Left ventricle myocardium (tissue), 1 donor: Measurements from ENCODE around the genes NSUN5 and VPS37D.

- PRO-cap, result no peak
These were observed 447.6 kb downstream of the GALNT17 start for GRCh38 chr7:71579228-71580241.

GRCh38 chr7:72337515-72338114 lies 74.5 kb downstream of the CALN1 start:
- PRO-cap, result no peak

- PRO-cap, result no peak
These were observed 198.9 kb upstream of the CALN1 start for GRCh38 chr7:72610979-72611443.

GRCh38 chr7:72830059-72830373 lies 2.0 kb upstream of the TYW1B start:
- PRO-cap, result bidirectional peak, plus-strand start at chr7:72830268, minus-strand start at chr7:72830110

DNA sequence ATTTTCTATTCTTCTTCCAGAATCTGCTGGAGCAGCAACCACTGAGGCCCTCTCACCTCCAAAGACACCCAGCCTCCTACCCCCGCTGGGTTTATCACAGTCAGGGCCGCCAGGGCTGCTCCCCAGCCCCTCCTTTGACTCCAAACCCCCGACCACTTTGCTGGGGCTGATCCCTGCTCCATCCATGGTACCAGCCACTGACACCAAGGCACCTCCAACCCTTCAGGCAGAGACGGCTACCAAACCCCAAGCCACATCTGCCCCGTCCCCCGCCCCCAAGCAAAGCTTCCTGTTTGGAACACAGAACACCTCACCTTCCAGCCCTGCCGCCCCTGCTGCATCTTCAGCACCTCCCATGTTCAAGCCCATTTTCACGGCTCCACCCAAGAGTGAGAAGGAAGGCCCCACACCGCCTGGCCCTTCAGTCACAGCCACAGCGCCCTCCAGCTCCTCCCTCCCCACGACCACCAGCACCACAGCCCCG lies 17.0 kb downstream of the POM121 start:
- PRO-cap, result no peak

- PRO-cap, result bidirectional peak, plus-strand start at chr7:73308897, minus-strand start at chr7:73308806
These were observed at the start of gene NSUN5 for GRCh38 chr7:73308725-73309212. Gene NSUN5, minus strand, starts transcription at chr7:73308826.

DNA sequence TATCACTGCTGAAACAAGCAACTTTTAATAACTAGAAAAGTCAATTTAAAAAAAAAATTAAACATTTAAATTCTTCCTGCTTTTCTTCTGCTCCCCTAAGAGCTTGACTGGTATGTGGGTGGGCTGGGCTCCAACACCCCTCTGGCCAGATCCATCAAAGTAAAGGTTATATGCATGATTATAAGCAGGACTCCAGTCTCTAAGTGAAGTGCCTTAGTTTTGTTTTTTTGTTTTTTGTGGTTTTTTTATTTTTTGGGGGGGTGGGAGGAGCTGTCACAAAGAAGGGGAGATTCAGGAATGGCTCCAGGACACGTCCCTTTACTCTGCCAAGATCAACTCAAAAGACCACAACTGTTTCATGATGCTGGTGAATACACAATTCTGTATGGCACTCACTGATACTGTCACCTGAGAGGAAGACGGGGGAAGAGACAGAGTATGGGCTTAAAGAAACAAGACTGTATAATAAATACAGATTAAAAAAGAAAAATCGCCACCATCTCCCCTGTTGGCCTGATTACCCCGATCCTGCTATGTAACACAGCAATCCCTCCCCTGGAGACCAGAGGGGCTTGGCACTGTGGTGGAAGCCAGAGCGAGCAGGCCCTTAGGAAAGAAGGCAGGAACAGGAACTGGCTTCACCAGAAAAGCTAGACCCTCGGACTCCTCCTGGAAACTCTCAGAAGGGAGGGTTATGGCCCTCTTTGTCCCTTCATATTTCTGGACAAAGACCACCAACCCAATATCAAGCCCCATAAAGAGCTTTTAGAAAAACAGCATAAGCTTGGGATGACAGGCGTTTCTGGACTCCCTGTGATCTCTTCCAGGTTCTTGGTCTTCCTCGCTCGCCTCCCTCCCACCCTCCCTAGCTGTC lies 7.9 kb downstream of the FZD9 start:
- PRO-cap, result no peak

DNA sequence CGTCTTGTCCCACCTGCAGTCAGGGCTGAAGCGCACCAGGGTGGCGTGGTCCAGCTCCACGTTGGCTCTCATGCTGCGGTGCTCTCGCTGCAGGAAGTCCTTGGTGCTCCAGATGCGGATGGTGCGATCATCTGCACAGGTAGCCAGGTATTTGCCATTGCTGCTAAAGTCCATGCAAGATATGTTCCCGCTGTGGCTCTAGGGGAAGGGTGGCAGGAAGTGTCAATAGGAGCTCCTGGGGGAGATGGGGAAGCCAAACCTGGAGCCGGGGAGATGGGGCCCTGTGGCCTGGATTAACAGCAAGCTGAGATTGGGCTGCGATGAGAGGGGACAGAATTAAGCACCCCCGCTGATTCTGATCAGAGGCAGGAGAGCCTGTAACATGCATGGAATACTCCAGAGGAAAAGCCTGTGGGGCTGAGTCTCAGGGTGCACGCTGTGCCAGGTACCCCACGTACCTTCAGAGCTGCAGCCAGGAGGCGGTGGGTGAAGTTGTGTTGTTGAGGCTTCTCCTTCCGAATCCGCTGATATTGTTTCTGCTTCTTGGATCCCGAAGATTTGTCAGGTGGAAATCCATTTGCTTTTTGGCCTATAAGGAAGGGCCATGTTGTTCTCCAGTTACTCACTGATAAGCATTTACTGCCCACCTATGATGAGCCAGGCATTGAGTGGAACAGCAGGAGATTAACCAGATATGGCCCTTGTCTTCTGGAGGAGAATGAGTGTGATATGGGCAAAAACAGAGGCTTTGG lies 4.3 kb downstream of the TBL2 start:
- PRO-cap, result no peak

DNA sequence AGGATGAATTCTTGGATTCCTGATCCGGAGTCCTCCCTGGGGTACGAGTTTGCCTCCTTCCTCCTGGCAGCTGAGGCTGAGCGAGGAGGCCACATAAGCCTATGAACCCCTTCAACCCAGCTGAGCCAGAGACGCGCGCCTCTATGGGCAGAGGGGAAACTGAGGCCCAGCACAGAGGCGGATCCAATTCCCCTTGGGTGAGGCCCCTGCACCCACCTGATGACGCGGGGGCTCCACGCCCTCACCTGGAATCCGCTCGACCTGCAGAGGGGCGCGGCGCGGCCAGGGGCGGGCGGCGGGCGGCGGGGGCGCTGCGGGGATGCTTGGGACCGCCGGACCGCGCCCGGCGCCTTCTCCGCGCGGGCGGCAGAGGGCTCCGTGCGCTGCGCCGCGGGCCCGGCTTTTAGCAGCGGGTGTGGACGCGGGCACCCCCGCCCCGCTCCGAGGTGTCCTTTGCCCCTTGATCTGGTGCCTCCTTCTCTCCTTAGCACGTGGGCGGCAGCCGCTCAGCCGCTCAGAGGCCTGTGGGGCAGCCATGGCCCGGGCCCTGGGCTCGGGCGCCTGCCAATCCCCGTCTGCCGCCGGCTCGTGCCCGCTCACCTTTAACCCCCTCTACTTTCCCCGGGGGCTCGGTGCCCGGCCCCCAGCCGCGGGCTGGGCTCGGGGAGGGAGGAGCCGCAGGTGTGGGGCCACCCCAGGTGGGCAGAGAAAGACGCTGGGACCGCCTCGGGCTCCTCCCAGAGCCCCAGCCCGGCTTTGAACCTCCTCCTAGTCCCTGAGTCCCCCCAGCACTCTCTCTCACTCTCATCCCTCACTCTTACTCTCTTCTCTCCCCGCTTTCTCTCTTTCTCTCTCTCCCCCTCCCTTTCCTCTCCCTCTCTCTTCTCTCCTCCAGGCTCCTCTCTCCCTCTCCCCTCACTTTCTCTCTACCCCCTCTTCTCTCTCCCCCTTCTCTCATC lies 19.8 kb upstream of the VPS37D start:
- PRO-cap, result no peak

DNA sequence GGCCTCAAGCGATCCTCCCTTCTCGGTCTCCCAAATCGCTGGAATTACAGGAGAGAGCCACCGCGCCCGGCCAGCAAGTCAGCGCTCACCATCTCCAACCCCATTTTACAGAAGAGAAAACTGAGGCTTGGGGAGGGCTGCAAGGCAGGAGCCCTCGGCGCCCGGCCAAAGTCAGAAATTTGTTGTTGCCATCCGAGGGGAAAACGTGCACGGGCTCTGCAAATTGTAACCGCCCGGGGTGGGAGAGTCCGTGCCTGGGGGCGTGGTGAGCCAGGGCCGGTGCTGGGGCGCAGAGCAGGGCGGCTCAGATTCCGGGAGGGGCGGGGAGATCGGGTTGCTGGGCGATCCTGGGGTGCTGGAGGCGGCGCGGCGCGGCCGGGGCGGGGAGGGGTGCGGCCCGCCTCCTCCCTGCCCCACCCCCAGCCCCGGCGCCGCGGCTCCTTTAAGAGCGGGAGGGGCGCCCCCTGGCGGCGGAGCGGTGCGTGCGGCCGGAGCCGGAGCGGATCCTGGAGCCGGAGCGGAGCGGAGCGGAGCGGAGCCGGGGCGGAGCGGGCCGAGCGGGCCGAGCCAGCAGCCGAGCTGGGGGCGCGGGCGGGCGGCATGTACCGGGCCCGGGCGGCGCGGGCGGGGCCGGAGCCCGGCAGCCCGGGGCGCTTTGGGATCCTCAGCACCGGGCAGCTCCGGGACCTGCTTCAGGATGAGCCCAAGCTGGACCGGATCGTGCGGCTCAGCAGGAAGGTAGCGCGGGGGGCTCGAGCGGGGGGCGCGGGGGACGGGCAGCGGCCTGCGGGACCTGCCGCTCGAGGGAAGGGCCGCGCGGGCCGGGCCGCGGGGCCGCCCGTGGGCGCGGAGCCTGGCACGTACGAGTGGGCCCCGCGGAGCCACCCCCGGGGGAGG lies at the start of gene VPS37D:
VPS37D (plus strand) TSS at position 473 of the 897 bp plus-strand sequence.
- PRO-cap, result bidirectional peak, plus-strand start at position 473 of the sequence, minus-strand start at position 539 of the sequence; unidirectional peak, plus-strand start at position 473 of the sequence

GRCh38 chr7:73718511-73719116 lies 855 bp downstream of the STX1A start:
- PRO-cap, result no peak

GRCh38 chr7:73799249-73799986 lies 29.3 kb upstream of the CLDN3 start:
- PRO-cap, result no peak

DNA sequence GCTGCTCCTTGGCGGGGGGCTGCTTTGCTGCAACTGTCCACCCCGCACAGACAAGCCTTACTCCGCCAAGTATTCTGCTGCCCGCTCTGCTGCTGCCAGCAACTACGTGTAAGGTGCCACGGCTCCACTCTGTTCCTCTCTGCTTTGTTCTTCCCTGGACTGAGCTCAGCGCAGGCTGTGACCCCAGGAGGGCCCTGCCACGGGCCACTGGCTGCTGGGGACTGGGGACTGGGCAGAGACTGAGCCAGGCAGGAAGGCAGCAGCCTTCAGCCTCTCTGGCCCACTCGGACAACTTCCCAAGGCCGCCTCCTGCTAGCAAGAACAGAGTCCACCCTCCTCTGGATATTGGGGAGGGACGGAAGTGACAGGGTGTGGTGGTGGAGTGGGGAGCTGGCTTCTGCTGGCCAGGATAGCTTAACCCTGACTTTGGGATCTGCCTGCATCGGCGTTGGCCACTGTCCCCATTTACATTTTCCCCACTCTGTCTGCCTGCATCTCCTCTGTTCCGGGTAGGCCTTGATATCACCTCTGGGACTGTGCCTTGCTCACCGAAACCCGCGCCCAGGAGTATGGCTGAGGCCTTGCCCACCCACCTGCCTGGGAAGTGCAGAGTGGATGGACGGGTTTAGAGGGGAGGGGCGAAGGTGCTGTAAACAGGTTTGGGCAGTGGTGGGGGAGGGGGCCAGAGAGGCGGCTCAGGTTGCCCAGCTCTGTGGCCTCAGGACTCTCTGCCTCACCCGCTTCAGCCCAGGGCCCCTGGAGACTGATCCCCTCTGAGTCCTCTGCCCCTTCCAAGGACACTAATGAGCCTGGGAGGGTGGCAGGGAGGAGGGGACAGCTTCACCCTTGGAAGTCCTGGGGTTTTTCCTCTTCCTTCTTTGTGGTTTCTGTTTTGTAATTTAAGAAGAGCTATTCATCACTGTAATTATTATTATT lies 1.2 kb downstream of the CLDN4 start:
- PRO-cap, result no peak

- PRO-cap, result no peak
These were observed 10.4 kb downstream of the TMEM270 start for GRCh38 chr7:73871274-73871830.

DNA sequence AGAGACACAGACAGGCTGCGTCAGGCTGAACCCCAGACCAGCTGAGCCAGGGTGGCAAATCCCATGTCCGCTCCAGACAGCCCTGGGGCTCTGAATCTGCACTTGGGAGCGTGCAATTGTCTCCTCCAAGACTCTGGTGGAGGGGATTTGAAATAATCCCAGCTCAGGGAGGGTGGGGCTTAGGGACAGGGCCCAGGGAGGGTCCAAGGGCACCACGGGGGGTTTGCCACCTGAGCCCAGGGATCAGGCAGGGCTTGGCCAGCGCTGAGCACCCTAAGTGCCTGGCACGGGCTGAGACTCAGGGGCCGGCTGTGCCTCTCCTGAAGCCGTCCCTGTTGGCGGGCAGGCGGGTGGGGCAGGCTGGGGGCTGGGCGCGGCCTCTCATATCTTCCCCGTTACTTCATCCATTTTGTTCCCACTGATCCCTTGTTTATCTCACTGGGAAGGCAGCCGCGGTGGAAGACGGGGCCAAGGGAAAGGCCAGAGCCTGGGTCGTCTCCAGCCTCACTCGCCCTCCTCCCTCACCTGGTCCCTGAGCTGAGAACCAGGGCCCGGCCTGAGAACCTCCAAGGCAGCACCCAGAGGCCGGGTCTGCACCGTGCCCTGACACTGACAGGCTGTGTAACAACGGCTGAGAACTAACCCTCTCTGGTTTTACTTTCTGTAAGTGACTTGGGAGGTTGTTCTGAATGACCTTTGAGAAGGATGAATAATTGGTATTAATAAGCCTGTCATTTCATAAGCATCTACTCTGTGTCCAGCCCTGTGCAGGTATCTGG lies 41.7 kb upstream of the ELN start:
- PRO-cap, result bidirectional peak, plus-strand start at position 438 of the sequence, minus-strand start at position 343 of the sequence

DNA sequence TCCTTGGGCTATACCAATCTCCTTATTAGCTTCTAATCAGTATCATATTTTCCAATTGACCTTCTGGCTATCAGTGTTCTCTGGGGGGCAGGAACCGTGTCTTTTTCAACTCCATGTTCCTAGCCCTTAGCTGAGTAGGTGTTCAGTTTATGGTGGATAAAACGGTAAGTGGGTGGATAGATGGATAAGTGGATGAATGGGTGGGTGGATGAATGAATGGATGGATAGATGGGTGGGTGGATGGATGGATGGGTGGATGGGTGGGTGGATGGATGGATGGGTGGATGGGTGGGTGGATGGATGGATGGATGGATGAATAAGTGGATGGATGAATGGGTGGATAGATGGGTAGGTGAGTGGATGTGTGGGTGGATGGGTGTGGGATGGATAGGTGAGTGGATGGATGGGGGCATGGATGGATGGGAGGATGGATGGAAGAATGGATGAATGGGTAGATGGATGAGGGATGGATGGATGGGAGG lies 25.5 kb downstream of the ELN start:
- PRO-cap, result no peak

- PRO-cap, result unidirectional peak, minus-strand start at chr7:74062280
These were observed 21.6 kb upstream of the LIMK1 start for GRCh38 chr7:74061687-74062742.

DNA sequence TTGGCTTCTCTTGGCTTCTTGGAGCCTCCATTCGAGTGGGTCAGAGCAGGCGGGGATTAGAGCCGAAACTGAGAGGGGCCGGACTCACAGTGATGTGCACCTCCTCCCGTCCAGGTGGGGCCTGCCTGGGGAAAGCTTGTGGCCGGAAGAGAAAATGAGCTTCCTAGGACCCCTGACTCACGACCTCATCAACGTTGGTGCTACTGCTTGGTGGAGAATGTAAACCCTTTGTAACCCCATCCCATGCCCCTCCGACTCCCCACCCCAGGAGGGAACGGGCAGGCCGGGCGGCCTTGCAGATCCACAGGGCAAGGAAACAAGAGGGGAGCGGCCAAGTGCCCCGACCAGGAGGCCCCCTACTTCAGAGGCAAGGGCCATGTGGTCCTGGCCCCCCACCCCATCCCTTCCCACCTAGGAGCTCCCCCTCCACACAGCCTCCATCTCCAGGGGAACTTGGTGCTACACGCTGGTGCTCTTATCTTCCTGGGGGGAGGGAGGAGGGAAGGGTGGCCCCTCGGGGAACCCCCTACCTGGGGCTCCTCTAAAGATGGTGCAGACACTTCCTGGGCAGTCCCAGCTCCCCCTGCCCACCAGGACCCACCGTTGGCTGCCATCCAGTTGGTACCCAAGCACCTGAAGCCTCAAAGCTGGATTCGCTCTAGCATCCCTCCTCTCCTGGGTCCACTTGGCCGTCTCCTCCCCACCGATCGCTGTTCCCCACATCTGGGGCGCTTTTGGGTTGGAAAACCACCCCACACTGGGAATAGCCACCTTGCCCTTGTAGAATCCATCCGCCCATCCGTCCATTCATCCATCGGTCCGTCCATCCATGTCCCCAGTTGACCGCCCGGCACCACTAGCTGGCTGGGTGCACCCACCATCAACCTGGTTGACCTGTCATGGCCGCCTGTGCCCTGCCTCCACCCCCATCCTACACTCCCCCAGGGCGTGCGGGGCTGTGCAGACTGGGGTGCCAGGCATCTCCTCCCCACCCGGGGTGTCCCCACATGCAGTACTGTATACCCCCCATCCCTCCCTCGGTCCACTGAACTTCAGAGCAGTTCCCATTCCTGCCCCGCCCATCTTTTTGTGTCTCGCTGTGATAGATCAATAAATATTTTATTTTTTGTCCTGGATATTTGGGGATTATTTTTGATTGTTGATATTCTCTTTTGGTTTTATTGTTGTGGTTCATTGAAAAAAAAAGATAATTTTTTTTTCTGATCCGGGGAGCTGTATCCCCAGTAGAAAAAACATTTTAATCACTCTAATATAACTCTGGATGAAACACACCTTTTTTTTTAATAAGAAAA lies 14.6 kb upstream of the LIMK1 start:
- PRO-cap, result no peak

DNA sequence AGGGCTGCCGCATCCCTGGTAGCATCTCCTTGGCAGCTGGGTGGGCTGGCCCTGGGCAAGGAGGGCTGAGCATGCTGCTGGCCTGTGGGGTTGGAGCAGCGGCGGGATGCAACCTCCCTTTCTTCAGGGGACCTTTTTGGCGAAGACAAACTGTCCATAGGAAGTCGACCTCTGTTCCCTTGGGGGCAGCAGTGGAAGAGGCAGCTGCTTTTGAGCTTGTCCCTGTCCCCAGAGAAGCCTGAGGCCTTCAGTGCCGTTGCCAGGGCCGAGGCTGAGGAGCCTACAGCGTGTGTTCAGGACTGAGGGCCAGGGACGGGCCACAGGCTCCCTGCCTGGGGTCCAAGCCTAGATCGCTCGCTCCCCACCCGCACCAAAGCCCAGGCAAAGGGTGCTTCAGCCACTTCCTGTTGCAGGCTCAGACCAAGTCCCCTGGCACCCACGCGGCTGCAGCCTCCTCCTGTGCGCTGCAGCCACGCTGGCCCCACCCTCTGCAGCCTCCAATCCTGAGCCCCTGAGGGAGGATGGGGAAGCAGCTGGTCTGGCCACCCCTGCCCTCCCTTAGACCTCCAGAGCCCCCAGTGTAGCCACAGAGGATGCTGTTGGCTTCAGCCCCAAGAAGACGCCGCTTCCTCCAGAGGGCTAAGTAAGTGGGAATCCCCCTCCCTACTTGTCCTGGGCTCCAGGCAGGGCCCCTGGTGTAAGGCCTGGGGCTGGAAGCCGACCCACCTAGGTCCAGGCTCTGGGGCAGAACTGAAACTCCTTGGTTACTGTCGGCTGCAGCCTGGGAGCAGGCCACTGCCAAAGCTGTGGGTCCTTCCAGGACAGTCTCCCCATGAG lies 9.3 kb downstream of the LIMK1 start:
- PRO-cap, result unidirectional peak, plus-strand start at position 250 of the sequence

DNA sequence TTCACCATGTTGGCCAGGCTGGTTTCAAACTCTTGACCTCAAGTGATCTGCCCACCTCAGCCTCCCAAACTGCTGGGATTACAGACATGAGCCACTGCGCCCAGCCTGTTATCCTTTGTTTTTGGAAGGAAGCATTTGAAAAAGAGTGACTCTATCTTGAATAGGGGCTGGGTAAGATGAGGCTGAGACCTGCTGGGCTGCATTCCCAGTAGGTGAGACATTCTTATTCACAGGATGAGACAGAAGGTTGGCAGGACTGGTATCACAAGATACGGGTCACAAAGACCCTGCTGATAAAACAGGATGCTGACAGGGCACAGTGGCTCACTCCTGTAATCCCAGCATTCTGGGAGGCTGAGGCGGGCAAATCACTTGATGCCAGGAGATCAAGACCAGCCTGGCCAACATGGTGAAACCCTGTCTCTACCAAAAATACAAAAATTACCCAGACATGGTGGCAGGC lies 40.5 kb upstream of the EIF4H start:
- PRO-cap, result no peak